ENCODE measurements around a stretch of chr6.

GRCh38 chr6:148146823-148147022, 195.9 kb upstream of the SASH1 start:
- RAMPAGE, long total RNA, result no peak
- RRBS, result no CpG with 5 or more reads among the region's 3 CpGs
PRO-cap:
- standard, result no peak
- CoPRO, capped RNA only, 2 experiments, result no peak in any of the 2 experiments
- CoPRO, capped and uncapped RNA, 2 experiments, result no peak in any of the 2 experiments
- CoPRO, uncapped RNA only, 2 experiments, result no peak in any of the 2 experiments
CAGE:
- cytosol, long polyA plus RNA, result no peak
- long polyA plus RNA, result no peak
- nucleolus, long total RNA, result no peak
- nucleus, long polyA plus RNA, result no peak

DNA sequence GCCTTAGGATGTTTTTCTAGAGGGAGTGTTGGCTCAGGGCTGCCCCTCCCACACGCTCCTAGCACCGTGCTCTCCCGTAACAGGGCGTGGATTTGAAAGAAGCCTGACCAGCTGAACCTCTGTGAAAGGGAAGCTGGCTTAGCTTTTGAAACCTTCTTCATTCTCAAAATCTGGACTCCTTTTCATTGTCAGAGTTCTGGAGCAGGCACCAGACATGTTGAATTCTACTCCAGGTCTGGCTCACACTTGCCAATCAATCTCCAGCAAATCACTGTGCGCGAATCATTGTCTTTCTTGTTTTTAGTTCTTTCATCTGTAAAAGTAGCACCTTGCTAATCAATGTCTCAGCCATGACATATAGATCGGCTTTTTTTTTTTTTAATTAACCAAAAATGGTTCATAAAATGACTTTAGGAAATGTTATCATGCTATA, 103.3 kb upstream of the SASH1 start:
- RAMPAGE, long total RNA, result no peak
- RRBS, result no CpG with 5 or more reads among the region's 7 CpGs
PRO-cap:
- standard, result no peak
- CoPRO, capped RNA only, 2 experiments, result no peak in any of the 2 experiments
- CoPRO, capped and uncapped RNA, 2 experiments, result no peak in any of the 2 experiments
- CoPRO, uncapped RNA only, 2 experiments, result no peak in any of the 2 experiments
CAGE:
- cytosol, long polyA plus RNA, result no peak
- long polyA plus RNA, result no peak
- nucleolus, long total RNA, result no peak
- nucleus, long polyA plus RNA, result no peak

DNA sequence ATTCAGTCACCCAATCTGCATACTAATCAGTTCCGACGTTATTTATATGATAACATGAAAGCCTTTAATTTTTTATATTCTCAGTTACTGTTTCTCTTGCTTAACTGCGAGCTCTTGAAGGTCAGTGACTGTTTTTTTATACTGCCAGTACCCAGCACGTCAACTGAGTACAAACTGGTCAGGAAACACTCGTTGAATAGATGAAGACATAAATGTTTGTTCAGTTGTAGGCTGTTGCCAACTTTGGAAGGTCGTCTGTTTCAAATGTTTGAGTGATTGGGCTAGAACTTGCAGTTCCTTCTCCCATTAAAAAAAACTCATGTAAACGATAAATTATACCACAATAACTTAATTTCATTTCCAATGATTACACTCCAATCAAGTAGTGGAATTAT, 80.9 kb downstream of the SASH1 start:
- RAMPAGE, long total RNA, result no peak
- RRBS, result no CpG with 5 or more reads among the region's 7 CpGs
PRO-cap:
- standard, result no peak
- CoPRO, capped RNA only, 2 experiments, result no peak in any of the 2 experiments
- CoPRO, capped and uncapped RNA, 2 experiments, result no peak in any of the 2 experiments
- CoPRO, uncapped RNA only, 2 experiments, result no peak in any of the 2 experiments
CAGE:
- cytosol, long polyA plus RNA, result no peak
- long polyA plus RNA, result no peak
- nucleolus, long total RNA, result no peak
- nucleus, long polyA plus RNA, result no peak

- RAMPAGE, long total RNA, result no peak
- RRBS, result no CpG with 5 or more reads among the region's 8 CpGs
PRO-cap:
- standard, result no peak
- CoPRO, capped RNA only, 2 experiments, result no peak in any of the 2 experiments
- CoPRO, capped and uncapped RNA, 2 experiments, result no peak in any of the 2 experiments
- CoPRO, uncapped RNA only, 2 experiments, result no peak in any of the 2 experiments
CAGE:
- cytosol, long polyA plus RNA, result no peak
- long polyA plus RNA, result no peak
- nucleolus, long total RNA, result no peak
- nucleus, long polyA plus RNA, result no peak
Measured at GRCh38 chr6:148494107-148494690, 151.6 kb downstream of the SASH1 start.

DNA sequence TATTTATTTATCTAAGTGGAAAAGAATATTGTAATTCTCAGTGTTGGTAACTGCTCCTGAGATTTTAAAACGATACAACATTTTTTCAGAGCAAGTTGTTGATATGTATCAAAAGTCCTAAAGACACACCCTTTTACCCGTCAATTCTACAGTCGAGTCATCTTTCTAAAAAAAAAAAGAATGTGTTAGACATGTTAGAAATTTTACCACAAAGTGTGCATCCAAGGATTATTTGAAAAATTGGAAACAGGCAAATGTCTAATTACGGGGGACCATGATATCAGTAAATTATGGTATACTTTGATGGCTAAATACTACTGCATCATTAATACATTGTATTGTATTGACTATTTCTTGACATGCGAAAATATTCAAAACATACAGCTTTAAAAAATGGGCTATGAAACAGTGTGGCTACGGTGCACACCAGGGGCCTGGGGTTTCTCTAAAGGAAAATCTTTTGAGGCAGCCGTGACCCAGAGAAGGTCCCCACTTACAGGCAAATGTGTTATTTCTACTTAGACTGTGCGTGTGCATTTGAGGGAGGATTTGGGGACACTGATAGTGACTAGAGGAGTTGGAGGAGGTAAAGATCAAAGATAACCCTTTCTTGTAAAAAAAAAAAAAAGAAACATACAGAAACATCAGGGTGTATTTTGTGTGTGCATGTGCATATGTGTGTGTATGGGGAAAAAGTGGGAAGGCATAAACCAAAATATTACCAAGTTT, 160.7 kb downstream of the SASH1 start:
- RAMPAGE, long total RNA, result no peak
- RRBS, result no CpG with 5 or more reads among the region's 8 CpGs
PRO-cap:
- standard, result no peak
- CoPRO, capped RNA only, 2 experiments, result no peak in any of the 2 experiments
- CoPRO, capped and uncapped RNA, 2 experiments, result no peak in any of the 2 experiments
- CoPRO, uncapped RNA only, 2 experiments, result no peak in any of the 2 experiments
CAGE:
- cytosol, long polyA plus RNA, result no peak
- long polyA plus RNA, result no peak
- nucleolus, long total RNA, result no peak
- nucleus, long polyA plus RNA, result no peak

DNA sequence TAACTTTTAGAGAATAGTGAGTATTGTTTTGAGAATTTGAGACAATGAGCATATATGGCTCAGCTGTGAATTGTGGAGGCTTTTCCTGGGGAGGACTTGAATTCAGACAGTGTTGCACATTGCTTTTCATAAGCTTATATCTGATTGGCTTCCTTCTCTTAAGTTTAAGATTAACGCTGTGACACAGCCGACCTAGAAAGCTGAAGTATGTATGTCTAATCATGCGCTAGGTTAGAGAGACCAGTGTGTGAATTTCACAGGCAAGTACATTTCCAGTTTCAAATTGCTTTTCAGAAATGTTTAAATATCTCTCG, 166.4 kb downstream of the SASH1 start:
- RAMPAGE, long total RNA, result no peak
- RRBS, result no CpG with 5 or more reads among the region's 4 CpGs
PRO-cap:
- standard, result no peak
- CoPRO, capped RNA only, 2 experiments, result no peak in any of the 2 experiments
- CoPRO, capped and uncapped RNA, 2 experiments, result no peak in any of the 2 experiments
- CoPRO, uncapped RNA only, 2 experiments, result no peak in any of the 2 experiments
CAGE:
- cytosol, long polyA plus RNA, result no peak
- long polyA plus RNA, result no peak
- nucleolus, long total RNA, result no peak
- nucleus, long polyA plus RNA, result no peak

DNA sequence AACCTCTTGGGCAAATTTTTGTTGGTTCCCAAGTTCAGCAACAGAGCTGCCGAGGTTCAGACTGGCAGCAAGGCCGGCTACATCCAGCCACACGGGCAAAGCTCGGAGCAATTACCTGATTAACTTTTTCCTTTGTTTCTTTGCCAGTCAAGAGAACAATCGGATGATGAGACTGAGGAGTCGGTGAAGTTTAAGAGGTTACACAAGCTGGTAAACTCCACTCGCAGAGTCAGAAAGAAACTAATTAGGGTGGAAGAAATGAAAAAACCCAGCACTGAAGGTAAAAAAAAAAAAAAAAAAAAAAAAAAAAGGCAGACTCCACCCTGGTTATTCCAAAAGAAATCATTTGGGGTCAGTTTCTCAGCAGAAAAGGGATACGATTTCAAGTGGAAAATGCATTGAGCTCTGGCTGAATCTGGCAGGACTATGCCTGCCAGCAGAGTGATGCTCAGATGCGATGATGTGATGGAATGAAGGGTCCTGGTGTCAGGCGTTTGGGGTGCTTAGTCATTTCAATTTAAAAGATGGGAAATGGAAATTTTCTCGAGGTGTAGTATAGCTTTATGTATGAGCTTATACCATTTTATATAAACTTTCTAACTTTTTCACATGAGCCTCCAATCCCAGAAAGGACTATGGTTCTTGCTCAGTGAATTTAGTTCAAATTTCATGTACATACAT, 171.7 kb downstream of the SASH1 start:
- RAMPAGE, long total RNA, result no peak
- RRBS, result no CpG with 5 or more reads among the region's 11 CpGs
PRO-cap:
- standard, result no peak
- CoPRO, capped RNA only, 2 experiments, result no peak in any of the 2 experiments
- CoPRO, capped and uncapped RNA, 2 experiments, result no peak in any of the 2 experiments
- CoPRO, uncapped RNA only, 2 experiments, result no peak in any of the 2 experiments
CAGE:
- cytosol, long polyA plus RNA, result no peak
- long polyA plus RNA, result no peak
- nucleolus, long total RNA, result no peak
- nucleus, long polyA plus RNA, result no peak

DNA sequence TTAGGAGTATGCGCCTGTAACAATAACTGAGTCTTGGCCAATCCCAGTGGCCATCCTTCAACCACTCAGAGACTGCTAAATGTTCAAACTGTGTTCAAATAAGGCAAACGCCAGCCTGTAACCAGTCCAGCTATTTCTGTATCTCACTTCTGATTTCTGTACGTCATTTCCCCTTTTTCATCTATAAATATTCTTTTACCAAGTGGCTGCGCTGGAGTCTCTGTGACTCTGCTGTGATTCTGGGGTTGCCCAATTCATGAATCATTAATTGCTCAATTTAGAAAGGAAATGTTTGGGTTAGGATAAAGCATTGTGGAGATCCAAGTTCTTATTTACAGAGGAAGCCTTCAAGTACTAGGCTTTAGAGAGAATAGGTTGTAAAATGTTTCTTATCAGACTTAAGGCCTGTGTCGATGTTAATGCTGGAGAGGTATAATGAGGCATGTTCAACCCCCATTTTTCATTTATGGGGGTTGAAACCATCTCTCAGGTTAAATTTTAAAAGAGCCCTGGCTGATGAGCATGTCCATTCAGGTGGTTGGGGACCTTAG, 89.7 kb upstream of the UST start:
- RAMPAGE, long total RNA, result no peak
- RRBS, result no CpG with 5 or more reads among the region's 5 CpGs
PRO-cap:
- standard, result no peak
- CoPRO, capped RNA only, 2 experiments, result no peak in any of the 2 experiments
- CoPRO, capped and uncapped RNA, 2 experiments, result no peak in any of the 2 experiments
- CoPRO, uncapped RNA only, 2 experiments, result no peak in any of the 2 experiments
CAGE:
- cytosol, long polyA plus RNA, result no peak
- long polyA plus RNA, result no peak
- nucleolus, long total RNA, result no peak
- nucleus, long polyA plus RNA, result no peak

DNA sequence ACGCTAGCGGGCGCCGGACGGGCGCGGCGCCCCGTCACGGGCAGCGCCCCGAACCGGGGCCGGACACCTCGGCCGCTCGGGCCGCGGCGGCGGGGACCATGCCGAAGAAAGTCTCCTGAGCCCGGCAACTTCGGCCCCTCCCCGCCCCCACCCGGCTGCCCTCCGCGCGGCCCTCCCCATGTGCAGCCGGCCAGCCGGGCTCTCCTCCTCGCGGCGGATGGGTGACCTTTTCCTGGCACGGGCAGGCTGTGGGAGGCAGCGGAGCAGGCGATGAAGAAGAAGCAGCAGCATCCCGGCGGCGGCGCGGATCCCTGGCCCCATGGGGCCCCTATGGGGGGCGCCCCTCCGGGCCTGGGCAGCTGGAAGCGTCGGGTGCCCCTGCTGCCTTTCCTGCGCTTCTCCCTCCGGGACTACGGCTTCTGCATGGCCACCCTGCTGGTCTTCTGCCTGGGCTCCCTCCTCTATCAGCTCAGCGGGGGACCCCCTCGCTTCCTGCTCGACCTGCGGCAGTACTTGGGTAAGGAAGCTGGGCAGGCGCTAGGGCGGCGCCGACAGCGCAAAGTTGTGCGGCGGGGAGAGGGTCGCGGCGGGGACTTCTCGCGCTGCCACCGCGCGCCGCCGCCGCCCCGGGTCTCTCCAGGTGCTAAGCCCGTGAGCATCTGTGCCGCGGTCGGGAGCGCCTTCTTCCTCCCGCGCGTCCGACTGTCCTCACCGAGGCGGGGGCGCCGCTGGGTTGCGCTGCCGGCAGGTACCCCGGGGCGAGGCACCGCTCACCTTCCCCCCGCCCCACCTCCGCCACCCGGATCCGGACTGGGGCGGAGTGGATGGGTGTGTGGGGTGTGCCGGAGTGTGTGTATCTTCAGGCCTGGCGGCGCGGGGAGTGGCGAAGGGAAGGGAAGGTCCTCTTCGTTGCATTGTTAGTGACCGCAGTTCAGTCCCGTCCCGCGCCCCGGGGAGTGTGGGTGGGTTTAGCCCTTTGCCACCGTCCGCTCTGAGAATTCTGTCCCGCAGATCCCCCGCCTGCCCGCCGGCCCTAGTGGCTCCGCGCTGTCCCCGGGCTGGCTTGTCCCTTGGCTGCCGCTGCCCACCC, 676 bp downstream of the UST start:
- RAMPAGE, long total RNA, result no peak
- RRBS, result 20% methylated on average over 52 of the region's 116 CpGs
PRO-cap:
- standard, result no peak
- CoPRO, capped RNA only, 2 experiments, result no peak in any of the 2 experiments
- CoPRO, capped and uncapped RNA, 2 experiments, result no peak in any of the 2 experiments
- CoPRO, uncapped RNA only, 2 experiments, result no peak in any of the 2 experiments
CAGE:
- cytosol, long polyA plus RNA, result no peak
- long polyA plus RNA, result no peak
- nucleolus, long total RNA, result no peak
- nucleus, long polyA plus RNA, result no peak

- RAMPAGE, long total RNA, result no peak
- RRBS, result no CpG with 5 or more reads among the region's 15 CpGs
PRO-cap:
- standard, result no peak
- CoPRO, capped RNA only, 2 experiments, result no peak in any of the 2 experiments
- CoPRO, capped and uncapped RNA, 2 experiments, result no peak in any of the 2 experiments
- CoPRO, uncapped RNA only, 2 experiments, result no peak in any of the 2 experiments
CAGE:
- cytosol, long polyA plus RNA, result no peak
- long polyA plus RNA, result no peak
- nucleolus, long total RNA, result no peak
- nucleus, long polyA plus RNA, result no peak
Measured at GRCh38 chr6:149031815-149032347, 285.1 kb downstream of the UST start.

GRCh38 chr6:149060802-149061320, 256.7 kb upstream of the TAB2 start:
- RAMPAGE, long total RNA, result no peak
- RRBS, result no CpG with 5 or more reads among the region's 9 CpGs
PRO-cap:
- standard, result no peak
- CoPRO, capped RNA only, 2 experiments, result no peak in any of the 2 experiments
- CoPRO, capped and uncapped RNA, 2 experiments, result no peak in any of the 2 experiments
- CoPRO, uncapped RNA only, 2 experiments, result no peak in any of the 2 experiments
CAGE:
- cytosol, long polyA plus RNA, result no peak
- long polyA plus RNA, result no peak
- nucleolus, long total RNA, result no peak
- nucleus, long polyA plus RNA, result no peak

- RAMPAGE, long total RNA, result no peak
- RRBS, result 9% methylated on average over 2 of the region's 4 CpGs
PRO-cap:
- standard, result no peak
- CoPRO, capped RNA only, 2 experiments, result no peak in any of the 2 experiments
- CoPRO, capped and uncapped RNA, 2 experiments, result no peak in any of the 2 experiments
- CoPRO, uncapped RNA only, 2 experiments, result no peak in any of the 2 experiments
CAGE:
- cytosol, long polyA plus RNA, result no peak
- long polyA plus RNA, result no peak
- nucleolus, long total RNA, result no peak
- nucleus, long polyA plus RNA, result no peak
Measured at GRCh38 chr6:149061321-149061798, 256.2 kb upstream of the TAB2 start.

GRCh38 chr6:149132241-149132907, 185.1 kb upstream of the TAB2 start:
- RAMPAGE, long total RNA, result no peak
- RRBS, result no CpG with 5 or more reads among the region's 6 CpGs
PRO-cap:
- standard, result no peak
- CoPRO, capped RNA only, 2 experiments, result no peak in any of the 2 experiments
- CoPRO, capped and uncapped RNA, 2 experiments, result no peak in any of the 2 experiments
- CoPRO, uncapped RNA only, 2 experiments, result no peak in any of the 2 experiments
CAGE:
- cytosol, long polyA plus RNA, result no peak
- long polyA plus RNA, result no peak
- nucleolus, long total RNA, result no peak
- nucleus, long polyA plus RNA, result no peak

GRCh38 chr6:149328568-149329664, 11.4 kb downstream of the TAB2 start:
- RAMPAGE, long total RNA, result no peak
- RRBS, result no CpG with 5 or more reads among the region's 5 CpGs
PRO-cap:
- standard, result no peak
- CoPRO, capped RNA only, 2 experiments, result no peak in any of the 2 experiments
- CoPRO, capped and uncapped RNA, 2 experiments, result no peak in any of the 2 experiments
- CoPRO, uncapped RNA only, 2 experiments, result no peak in any of the 2 experiments
CAGE:
- cytosol, long polyA plus RNA, result no peak
- long polyA plus RNA, result no peak
- nucleolus, long total RNA, result no peak
- nucleus, long polyA plus RNA, result no peak

DNA sequence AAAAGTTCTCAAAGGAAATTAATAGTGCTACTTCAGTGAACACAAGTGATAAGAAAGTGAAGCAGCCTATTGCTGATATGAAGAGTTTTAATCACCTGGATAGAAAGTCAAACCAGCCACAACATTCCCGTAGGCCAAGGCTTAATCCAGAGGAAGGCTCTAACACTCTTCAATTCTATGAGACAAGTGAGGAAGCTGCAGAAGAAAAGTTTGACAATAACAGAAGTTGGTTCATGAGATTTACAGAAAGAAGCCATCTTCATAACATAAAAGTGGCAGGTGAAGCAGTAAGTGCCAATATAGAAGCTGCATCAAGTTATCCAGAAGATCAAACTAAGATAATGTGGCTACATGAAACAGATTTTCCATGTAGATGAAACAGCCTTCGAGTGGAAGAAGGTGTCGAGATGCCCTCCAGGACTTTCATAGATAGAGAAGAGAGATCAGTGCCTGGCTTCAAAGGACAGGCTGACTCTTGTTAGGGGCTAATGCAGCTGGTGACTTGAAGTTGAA, 16.0 kb downstream of the SUMO4 start:
- RAMPAGE, long total RNA, result no peak
- RRBS, result no CpG with 5 or more reads among the region's 3 CpGs
PRO-cap:
- standard, result no peak
- CoPRO, capped RNA only, 2 experiments, result no peak in any of the 2 experiments
- CoPRO, capped and uncapped RNA, 2 experiments, result no peak in any of the 2 experiments
- CoPRO, uncapped RNA only, 2 experiments, result peak in 2 of 2 experiments; most common plus-strand start position 219 of the sequence (in 2)
CAGE:
- cytosol, long polyA plus RNA, result no peak
- long polyA plus RNA, result no peak
- nucleolus, long total RNA, result no peak
- nucleus, long polyA plus RNA, result no peak

DNA sequence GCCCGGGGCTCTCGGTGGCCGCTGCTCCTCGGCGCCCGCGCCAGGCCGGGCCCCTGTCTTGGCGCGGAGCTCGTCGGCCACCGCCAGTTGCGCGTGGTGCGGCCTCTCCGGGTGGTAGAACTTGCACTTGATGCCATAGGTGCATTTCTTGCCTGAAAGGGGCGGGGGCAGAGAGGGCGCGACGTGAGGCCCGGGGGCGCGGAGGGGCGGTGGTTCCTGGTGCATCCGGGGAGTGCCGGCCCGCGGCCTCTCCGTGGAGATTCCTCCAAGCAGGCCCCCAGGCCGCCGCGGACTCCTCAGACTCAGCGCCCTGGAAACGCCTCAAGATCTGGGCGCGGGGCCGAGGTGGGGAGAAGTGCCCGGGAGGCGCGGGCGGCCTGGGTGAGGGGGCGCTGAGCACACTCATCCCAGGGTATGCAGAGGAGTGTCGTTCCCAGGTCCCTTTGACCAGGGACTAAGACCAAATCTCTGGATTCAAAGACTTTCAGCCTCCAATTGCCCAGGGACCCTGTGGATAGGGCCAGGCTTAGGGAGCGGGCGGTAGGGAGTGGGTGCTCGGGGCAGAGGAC, 33.4 kb downstream of the ZC3H12D start:
- RAMPAGE, long total RNA, result no peak
- RRBS, result 48% methylated on average over 26 of the region's 47 CpGs
PRO-cap:
- standard, result no peak
- CoPRO, capped RNA only, 2 experiments, result no peak in any of the 2 experiments
- CoPRO, capped and uncapped RNA, 2 experiments, result no peak in any of the 2 experiments
- CoPRO, uncapped RNA only, 2 experiments, result no peak in any of the 2 experiments
CAGE:
- cytosol, long polyA plus RNA, result no peak
- long polyA plus RNA, result no peak
- nucleolus, long total RNA, result no peak
- nucleus, long polyA plus RNA, result no peak

DNA sequence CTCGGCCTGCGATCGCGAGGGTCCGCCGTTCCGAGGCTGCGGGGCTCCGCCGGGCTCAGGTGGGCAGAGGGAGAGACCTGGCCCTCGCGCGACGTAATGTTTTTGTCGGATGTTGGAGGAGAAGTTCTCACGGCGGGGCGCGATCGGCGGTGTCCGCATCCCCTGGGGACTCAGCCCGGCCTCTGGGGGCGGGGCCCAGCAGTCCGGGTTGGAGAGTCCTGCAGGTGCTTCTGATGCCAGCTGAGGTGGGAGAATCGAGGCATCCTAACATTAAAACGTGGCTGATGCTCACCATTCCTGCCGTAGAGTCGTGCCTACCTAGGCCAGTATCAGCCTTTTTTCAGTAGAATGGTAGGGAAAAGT, 767 bp downstream of the GINM1 start:
- RAMPAGE, long total RNA, result no peak
- RRBS, result no CpG with 5 or more reads among the region's 29 CpGs
PRO-cap:
- standard, result unidirectional peak, minus-strand start at position 127 of the sequence
- CoPRO, capped RNA only, 2 experiments, result no peak in any of the 2 experiments
- CoPRO, capped and uncapped RNA, 2 experiments, result no peak in any of the 2 experiments
- CoPRO, uncapped RNA only, 2 experiments, result no peak in any of the 2 experiments
CAGE:
- cytosol, long polyA plus RNA, result no peak
- long polyA plus RNA, result no peak
- nucleolus, long total RNA, result no peak
- nucleus, long polyA plus RNA, result no peak

DNA sequence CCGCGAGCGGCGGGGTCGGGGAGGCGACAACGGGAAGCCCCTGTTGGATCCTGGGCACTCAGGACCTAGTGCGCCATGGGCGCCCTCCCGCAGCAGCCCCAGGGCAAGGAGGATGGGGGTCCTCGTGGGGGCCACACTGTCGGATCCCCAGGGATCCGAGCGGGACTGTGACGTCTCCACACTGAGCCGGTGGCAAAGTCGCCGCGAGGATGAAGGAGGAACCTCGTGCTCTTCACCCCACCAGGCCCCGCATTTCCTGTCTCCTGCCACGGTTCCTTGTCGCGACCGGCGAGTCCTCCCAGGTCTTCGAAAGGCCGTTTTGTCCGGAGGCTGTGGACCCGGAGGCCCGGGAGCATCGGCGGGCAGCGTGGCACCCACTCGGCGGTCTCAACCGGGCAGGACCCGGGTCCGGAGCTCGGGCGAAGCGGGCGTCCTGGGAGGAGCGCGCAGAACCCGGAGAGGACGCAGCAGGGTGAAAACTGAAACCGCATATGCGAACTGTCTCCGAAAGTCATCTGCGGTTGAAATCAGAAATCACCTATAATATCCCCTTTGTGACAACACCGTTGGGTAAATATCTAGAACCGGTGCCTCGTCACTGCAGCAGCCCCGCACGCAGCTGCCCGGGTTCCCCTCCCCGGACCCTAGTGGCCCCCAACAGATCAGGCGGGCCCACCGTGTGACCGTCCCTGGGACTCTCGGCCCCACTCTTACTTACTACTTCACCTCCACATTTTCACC, 3.2 kb upstream of the ULBP2 start:
- RAMPAGE, long total RNA, result no peak
- RRBS, result 10% methylated on average over 19 of the region's 62 CpGs
PRO-cap:
- standard, result no peak
- CoPRO, capped RNA only, 2 experiments, result no peak in any of the 2 experiments
- CoPRO, capped and uncapped RNA, 2 experiments, result no peak in any of the 2 experiments
- CoPRO, uncapped RNA only, 2 experiments, result no peak in any of the 2 experiments
CAGE:
- cytosol, long polyA plus RNA, result no peak
- long polyA plus RNA, result no peak
- nucleolus, long total RNA, result no peak
- nucleus, long polyA plus RNA, result no peak

- RAMPAGE, long total RNA, result no peak
- RRBS, result 64% methylated on average over 3 of the region's 4 CpGs
PRO-cap:
- standard, result no peak
- CoPRO, capped RNA only, 2 experiments, result no peak in any of the 2 experiments
- CoPRO, capped and uncapped RNA, 2 experiments, result no peak in any of the 2 experiments
- CoPRO, uncapped RNA only, 2 experiments, result no peak in any of the 2 experiments
CAGE:
- cytosol, long polyA plus RNA, result no peak
- long polyA plus RNA, result no peak
- nucleolus, long total RNA, result no peak
- nucleus, long polyA plus RNA, result no peak
Measured at GRCh38 chr6:150115654-150115887, 27.3 kb upstream of the PPP1R14C start.

All from K562 (cell line).